M059J (cell line): ENCODE results near the genes DNAJC22 and KCNH3.

DNA sequence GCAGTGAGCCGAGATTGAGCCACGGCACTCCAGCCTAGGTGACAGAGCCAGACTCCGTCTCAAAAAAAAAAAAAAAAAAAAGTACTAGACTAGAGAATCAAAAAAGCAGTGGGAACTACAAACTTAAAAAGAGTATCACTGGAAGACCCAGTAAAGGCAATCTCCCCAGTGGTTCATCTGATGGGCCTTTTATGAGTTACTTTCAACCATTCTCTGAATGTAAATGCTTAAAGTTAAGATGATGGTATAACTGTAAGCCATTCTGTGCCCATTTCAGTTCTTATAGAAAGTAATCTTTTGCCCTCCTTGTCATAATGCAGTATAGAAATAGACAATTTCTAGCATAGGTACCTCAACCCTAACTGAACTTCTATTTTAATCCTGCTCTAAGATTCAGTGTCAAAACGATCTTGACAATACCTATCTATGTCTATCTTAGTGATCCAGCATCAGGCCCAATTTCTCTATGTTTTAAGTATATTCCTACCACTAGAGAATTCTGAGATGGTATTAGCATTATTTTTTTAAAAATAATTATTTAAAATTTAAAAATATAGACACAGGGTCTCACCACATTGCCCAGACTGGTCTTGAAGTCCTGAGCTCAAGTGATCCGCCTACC is 29.5 kb downstream of the KANSL2 start:
- RAMPAGE, long total RNA, result no peak

DNA sequence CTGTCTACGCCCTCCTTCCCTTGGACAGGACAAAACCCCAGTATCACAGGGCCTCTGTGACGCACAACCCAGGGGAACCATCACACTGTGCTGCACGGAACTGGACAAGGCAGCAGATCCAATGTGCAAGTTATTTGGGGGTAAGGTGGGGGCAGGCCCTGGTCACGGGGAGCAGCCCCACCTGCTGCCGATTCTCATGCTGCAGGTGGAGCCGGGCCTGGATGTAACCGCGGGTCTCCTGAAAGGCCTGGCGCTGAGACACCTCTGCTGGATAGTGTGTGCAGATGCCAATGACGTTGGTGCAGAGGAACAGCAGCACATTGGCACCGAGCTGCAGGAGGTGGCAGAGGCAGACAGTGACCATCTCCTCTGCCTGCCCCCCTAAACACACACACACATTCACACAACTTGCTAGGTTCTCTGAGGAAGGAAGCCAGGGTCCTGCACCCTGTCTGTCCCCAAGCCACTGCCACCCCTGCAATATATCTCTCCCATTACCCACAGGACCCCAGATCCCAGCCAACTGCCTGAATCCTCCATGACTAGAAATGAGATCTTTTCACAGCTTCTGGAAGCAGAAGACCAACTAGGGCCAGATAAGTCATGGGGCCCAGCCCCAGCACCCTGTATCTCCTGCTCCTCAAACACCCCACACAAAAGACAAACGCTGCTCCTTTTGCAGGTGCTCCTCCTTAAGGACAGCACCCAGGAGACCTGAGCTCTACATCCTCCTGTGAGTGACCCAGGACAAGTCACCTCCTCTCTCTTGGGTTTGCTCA is 10.8 kb downstream of the ADCY6 start:
- RAMPAGE, long total RNA, result no peak

DNA sequence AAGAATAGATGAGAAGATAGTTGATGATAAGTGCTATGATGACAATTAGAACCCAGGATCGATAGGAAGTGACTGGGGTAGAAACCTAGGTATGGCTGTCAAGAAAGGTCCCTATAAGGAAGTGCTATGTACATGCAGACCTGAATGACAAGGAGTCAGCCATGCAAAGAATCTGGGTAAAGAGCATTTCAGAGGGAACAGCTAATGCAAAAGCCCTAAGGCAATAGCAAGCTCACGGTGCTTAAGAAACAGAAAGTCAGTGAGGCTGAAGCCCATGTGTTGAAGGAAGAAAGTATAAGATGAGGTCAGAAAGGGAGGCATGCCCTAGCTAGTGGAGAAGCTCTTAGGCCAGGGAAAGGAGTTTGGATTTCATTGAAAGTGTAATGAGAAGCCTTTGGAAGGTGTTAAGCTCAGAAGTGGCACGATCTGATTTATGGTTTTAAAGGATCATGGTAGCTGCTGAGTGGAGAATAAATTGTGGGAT is 6.0 kb upstream of the ADCY6 start:
- RAMPAGE, long total RNA, result no peak

DNA sequence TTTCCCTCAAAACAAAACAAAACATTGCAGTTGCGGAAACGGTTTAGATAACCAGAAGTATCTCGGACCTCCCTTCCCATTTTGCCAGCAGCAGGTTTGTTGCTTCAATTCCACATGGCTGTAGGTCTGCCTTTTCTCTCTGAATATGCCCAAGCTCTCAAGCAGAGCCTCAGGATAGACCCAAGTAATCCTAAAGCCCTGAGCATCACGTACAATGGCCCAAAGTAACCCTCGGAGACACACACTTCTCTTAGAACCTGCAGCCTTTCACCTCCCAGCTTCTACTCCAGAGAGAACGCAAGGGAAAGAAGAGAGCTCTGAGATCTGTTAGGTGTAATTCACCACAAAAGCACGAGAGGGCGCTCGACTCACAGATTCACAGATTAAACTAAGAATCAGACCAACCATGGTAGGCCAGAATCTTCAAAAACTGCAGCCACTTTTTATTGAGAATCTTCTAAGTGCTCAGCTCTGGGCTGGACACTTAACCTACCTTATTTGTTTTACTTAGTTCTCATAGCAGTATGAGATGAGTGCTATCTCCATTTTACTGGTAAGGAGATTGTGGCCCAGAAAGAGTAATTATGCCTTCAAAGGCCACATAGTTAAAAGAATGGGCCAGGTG is 1.2 kb upstream of the DDX23 start:
- RAMPAGE, long total RNA, result no peak

- RAMPAGE, long total RNA, result no peak
These were observed 4.7 kb upstream of the DDX23 start for GRCh38 chr12:48856783-48857001.

GRCh38 chr12:48861733-48862175 is 3.9 kb downstream of the RND1 start:
- RAMPAGE, long total RNA, result no peak

DNA sequence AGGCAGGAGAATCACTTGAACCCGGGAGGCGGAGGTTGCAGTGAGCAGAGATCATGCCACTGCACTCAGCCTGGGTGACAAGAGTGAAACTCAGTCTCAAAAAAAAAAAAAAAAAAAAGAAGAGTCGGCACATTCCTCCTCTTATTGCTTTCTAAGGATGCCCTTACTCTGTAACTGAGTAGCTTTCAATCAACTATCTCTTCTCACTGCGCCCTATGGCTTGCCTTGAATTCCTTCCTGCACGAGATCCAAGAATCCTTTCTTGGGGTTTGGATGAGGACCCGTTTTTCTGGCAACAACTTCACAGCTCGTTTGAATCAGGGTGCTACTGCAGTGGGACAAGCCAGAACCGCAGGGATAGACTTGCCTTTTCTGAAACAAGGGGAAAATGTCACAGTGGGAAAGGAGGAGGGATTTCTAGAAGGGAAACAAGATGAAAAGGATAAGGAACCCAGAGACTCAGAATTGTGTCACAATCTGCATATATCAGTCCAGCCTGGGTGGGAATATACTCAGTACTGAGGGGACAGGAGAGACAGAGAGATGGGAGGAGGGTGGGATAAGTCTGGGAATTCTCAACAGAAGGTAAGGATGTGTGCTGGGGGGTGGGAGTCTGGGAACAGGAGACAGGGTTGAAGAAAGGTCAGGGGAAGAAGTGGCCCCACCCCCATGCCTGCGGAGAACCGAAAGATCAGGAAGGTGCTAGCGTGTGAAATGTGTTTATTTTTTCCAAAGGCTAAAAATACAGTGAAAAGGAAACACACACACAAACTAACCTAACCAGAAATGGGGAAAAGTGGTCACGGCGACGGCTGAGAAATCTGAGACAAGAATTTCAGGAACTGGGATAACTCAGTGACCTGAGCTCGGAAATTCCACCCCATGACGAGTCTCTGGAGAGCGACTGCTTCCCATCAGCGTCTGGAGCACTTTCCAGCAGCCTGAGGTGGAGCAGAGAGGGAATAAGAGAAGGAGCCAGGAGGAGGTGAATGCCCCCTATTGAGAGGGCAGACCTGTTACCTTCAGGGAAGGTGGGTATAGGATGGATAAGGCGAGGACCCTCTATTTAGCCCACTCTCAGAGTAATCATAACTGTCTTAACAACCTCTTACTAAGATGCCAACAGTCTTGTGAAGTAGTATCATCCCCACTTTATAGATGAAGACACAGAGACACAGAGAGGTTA is 16.4 kb upstream of the RND1 start:
- RAMPAGE, long total RNA, result no peak

DNA sequence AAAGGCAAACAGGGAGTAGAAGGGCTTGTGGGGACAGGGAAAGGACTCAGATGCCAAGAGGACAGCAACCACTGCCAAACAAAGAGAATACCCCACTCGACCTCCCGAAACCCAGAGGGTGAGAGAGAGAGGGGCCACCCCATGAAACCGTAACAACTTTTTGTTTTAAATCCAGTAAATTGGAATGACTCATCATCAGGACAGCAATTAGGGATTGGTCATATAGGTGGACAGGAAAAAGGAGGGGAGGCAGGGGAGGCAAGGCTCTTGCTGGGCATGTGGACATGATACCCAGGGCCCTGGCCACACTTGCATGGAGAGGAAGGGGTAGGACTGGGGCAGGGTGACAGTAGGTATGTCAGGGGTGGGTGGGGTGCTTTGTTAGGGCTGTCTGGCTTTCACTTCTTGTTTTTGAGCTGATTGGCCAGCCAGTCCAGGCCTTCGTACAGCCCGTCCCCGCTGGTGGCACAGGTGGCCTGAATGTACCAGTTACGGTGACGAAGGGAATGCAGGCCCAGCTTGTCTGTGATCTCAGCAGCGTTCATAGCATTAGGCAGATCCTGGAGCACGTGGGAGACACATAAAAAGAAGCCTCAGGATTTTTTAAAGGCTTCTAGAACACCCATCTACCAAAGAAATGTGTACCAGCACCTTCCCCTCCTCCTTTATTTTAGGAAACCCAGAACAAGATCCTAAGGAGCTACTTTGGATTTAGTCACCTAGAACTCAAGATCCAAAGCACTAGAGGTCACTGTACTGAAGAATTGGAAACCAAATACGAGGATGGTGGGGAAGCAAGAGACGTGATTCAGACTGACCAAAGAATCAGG is 13.5 kb upstream of the FKBP11 start:
- RAMPAGE, long total RNA, result no peak

DNA sequence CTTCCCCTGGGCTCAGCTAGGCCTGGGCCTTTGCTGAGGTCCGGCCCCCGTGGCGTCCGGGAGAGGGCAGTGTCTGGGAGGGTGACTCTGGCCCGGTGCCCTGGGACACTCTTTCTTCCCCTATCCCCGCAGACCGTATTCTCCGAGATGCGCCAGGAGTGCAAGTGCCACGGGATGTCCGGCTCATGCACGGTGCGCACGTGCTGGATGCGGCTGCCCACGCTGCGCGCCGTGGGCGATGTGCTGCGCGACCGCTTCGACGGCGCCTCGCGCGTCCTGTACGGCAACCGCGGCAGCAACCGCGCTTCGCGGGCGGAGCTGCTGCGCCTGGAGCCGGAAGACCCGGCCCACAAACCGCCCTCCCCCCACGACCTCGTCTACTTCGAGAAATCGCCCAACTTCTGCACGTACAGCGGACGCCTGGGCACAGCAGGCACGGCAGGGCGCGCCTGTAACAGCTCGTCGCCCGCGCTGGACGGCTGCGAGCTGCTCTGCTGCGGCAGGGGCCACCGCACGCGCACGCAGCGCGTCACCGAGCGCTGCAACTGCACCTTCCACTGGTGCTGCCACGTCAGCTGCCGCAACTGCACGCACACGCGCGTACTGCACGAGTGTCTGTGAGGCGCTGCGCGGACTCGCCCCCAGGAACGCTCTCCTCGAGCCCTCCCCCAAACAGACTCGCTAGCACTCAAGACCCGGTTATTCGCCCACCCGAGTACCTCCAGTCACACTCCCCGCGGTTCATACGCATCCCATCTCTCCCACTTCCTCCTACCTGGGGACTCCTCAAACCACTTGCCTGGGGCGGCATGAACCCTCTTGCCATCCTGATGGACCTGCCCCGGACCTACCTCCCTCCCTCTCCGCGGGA is 3.1 kb downstream of the WNT1 start:
- RAMPAGE, long total RNA, result no peak

- RAMPAGE, long total RNA, result no peak
These were observed 14.4 kb downstream of the KMT2D start for GRCh38 chr12:49045977-49046732.

- RAMPAGE, long total RNA, result no peak
These were observed 11.2 kb downstream of the KMT2D start for GRCh38 chr12:49049308-49049830.

DNA sequence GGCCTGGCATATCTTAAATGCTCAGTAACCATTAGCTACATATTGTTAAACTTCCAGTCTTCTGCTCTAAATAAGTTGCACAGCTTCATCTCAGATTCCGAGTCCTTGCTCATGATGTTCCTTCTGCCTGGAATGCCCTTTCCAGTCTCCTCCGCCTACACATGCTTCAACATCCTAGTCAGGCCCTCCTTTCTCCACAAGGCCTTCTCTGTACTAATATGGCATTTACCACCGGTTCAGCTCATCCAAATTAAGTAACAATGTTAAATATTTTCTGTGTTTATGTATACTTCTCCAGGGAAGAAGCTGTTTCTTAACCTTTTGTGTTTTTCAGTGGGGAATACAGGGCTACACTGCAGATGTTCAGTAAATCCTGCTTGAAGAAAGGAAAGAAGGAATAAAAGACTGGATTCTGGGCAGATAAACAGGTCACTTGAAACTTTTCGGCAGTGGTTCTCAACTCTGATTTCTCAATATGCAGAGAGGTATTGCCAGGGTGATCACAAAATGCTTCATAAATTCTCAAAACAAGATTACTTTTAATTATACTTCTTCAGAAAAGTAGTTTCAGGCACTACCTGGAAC is 8.4 kb downstream of the DHH start:
- RAMPAGE, long total RNA, result no peak

DNA sequence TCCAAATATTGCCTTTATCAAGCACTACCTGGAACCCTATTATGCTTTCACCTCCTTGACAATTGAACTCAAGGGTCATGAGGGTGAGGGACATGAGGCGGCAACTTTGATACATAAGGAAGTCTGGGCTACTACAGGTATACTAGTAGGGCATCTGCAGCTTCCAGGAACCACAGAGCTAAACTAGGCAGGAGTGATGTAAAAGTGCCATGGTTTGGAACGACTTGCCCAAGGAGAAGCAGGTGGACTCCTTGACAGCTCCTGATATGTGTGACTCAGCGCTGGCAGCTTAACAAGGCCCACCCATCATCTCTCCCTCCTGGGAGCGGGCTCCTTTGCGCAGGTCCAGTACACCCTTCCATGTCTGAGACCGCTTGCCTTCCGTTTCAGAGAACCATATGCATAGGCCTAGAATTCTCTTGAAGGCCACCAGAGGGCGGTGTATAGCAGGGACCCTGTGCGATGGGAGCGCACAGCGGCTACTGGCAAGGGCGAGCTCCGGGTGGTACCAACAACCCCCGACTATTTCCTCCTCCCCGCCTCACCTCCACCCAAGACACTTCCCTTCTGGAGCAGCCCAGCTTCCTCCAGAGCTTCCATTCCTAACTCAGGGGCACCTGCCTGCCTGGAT is 6.5 kb downstream of the DHH start:
- RAMPAGE, long total RNA, result no peak

- RAMPAGE, long total RNA, result no peak
These were observed 8.8 kb upstream of the TUBA1C start for GRCh38 chr12:49255923-49256654.

DNA sequence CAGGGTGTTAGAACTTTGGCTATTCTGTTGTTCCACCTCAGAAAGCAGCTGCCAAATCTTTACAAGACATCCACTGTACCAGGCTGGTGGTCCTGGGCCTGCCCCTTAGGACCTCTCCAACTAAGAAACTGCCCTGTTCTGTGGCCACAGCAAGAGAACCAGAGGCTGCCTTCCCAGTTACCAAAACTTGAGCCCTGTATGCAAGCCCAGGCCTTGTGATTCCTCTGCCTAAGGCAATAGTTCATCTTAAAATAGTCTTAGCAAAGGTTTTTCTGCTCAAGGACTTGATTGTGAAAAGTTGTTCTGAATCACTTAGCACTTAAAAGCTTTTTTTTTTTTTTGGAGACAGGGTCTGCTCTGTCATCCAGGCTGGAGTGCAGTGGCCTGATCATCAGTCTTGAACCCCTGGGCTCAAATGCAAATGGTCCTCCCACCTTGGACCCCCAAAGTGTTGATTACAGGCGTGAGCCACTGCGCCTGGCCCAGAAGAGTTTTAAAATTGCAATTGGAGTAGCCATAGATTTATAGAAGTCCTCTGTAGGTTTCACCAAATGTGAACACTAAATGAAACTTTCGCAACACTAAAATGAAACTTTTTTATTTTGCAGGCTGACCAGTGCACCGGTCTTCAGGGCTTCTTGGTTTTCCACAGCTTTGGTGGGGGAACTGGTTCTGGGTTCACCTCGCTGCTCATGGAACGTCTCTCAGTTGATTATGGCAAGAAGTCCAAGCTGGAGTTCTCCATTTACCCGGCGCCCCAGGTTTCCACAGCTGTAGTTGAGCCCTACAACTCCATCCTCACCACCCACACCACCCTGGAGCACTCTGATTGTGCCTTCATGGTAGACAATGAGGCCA is 7.0 kb downstream of the TUBA1C start:
- RAMPAGE, long total RNA, result no peak

DNA sequence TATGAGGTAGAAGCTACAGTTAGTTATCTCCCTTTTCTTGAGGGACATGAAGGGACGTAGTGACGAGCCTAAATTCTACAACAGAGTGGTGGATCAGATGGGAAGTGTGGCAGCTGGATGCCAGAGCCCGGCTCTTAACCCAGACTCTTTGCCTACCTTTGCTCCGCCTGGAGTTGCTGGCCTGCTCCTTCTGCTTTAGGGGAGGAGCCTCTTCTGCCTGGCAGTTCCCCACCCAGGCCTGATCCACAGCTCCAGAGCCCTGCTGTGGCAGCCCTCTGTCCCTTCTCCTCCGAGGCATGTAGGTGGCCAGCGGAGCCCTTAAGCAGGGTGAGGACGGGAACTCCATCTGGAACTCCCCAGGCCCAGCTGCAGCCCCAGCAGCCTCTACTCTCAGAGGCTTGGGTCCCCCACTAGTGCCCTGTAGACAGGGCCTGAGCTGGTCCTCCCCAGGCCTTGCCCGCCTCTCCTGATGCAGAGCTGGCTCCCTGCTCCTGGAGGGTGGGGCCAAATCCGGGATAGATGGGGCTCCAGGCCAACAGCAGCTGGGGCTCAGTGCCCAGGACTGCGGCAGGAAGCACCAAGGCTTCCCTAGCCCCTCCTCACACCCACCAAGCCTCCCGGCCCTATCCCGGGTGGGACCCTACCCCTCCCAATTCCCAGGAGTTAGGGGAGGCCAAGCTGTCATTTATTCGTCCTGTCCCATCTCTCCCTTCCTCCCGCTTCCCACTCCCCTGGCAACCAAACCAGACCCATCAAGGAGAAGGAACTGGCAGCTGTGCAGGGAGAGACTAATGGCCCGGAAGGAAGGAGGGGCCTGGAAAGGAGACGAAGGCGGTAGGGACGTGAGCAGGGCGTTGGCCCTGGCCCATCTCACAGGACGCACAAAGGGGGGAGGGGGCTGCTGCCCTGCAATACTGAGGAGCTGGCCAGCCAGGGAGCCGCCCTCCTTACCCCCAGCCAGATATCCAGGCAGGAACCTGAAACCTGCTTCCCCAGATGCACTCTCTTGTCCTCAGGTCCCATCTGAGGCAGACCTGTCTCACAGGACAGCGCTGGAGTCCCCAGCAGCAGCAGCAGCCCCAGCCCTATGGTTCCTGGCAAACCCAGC is 1.9 kb upstream of the PRPH start:
- RAMPAGE, long total RNA, result no peak

GRCh38 chr12:49346552-49347092 is at the start of gene DNAJC22:
DNAJC22 (plus strand) TSS chr12:49346888.
- RAMPAGE, long total RNA, result no peak

- RAMPAGE, long total RNA, result no peak
These were observed 23.6 kb upstream of the KCNH3 start for GRCh38 chr12:49515281-49515631.

- RAMPAGE, long total RNA, result no peak
These were observed at the start of gene KCNH3 for GRCh38 chr12:49538448-49539362. KCNH3 (plus strand) TSS chr12:49539030.

DNA sequence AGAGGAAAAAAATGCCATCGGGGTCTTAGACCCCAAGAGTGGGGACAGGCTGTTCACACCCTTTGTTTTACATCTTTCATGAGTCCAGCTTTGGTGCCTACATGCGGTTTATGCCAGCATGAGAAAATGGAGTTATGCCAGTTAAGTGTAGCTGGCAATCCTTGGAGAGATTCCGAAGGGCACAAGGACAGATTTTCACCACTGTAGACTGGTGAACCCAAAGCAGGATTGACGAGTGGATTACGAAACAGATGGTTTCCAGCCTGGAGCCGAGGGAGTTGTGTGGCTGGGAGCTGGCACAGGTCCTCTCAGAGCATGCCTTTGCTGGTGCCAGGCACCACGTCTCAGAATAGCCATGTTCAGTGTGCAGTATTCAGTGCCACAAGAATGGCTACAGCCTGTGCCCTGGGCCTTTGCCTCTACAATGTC is 13.1 kb downstream of the KCNH3 start:
- RAMPAGE, long total RNA, result no peak